Foreskin fibroblast (primary cell): Measurements from ENCODE around the gene BTNL3.

- RRBS: no CpG with 5 or more reads among the region's 1 CpG
Measured at GRCh38 chr5:180869576-180870189, 8.6 kb upstream of the ZFP62 start.

DNA sequence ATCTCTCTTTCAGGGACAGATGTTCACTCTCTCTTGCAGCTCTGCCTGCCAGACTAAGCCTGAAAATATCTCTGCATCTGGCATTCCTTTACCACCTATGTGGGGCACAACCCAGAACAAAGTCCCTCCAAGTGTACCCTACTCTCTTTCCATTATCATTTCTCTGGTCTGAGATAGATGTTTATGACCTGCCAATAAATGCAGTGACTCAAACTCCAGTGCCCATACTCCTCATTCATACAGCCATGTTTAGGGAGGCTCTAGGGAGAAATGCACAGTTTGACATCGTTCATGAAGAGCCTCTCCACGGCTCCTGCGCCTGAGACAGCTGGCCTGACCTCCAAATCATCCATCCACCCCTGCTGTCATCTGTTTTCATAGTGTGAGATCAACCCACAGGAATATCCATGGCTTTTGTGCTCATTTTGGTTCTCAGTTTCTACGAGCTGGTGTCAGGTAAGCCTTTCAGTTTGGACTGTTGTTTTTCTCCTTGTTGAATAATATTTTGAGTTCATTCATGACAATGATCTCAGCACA, at the start of gene BTNL3:
BTNL3 (plus strand) TSS at position 225 of the 537 bp plus-strand sequence.
- RRBS: no CpG with 5 or more reads among the region's 4 CpGs

DNA sequence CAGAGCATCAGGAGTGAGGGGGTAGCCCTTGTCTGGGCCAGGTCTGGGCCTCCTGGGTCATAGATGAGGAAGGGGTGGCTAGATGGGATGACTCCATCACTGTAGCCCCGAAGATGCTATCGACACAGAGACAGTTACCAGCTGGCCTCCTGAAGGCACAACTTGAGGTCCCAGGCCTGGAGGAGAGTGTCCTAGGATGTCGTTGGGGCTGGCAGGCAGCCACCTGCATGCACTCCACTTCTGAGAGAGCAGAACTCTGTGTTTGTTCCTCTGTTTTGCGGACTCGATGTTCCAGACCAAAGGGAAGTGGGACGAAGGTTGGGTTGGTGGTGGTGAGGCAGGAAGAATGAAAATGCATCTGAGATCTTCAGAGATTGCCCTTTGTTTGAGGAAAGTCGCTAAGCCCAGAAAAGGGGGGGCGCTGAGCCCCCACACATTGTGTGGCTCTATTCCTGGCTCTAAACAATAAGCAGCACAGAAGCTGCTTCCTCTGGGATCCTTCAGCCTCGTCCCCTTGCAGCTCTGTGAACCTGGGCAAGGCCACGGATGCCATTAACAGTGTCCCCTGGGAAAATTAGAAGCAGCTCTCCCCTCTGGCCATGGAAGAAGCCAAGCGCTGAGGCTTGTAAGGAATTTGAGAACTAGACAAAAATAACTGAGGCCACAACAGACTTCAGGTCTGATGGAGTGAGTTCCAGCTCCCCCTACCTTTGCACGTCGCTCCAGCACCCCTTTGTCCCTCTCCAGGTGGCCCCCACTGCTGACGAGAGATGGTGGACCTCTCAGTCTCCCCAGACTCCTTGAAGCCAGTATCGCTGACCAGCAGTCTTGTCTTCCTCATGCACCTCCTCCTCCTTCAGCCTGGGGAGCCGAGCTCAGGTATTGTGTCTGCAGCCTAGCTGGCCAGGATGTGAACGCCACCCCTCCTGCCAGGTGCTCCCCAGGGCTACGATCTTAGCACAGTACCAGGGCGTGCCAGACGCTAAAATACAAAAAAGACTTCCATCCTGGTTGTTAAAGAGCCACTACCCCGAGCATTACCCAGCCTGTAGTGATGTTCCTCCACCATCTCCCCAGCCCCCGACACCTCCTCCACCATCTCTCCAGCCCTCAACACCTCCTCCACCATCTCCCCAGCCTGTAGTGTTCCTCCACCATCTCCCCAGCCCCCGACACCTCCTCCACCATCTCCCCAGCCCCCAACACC, 5.1 kb downstream of the BTNL9 start:
- RRBS: no CpG with 5 or more reads among the region's 23 CpGs

- RRBS: no CpG with 5 or more reads among the region's 7 CpGs
Measured at GRCh38 chr5:181066278-181066559, 26.2 kb downstream of the BTNL9 start.

GRCh38 chr5:181161106-181161551, 13.7 kb downstream of the OR2V2 start:
- RRBS: no CpG with 5 or more reads among the region's 19 CpGs

- RRBS: no CpG with 5 or more reads among the region's 12 CpGs
Measured at GRCh38 chr5:181163411-181163924, 16.1 kb downstream of the OR2V2 start.

DNA sequence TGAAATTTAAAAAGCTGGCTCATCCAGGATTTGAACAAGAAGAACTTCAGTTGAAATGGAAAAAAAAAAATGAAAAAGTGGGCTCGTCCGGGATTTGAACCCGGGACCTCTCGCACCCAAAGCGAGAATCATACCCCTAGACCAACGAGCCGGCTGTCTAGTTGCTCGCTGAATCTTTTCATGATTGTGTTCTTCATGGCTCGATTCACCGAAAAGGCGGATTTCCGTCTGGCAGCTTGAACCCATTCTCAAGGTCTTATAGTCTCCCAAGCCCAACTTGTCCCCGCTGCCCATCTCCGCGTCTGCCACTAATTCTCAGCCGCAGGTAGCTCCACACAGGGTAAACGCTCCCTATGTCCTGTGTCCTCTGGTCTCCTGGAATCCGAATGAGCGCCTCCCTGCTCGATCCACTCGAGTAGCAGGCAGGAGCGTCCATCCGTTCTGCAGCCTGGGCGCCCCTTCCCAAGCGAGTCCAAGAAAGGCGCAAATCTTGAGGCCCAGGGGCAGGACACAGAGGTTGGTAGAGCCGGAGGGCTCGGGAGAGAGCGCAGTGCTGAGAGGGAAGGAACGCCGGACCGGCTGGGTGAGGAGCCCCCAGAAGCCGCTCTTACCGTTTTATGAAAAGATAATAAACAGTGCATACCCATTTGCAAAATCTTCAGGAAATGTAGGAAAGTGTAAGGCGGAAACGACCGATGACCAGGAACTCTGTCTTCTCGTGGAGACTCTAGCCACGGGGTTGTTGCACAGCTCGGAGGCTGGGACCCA, 16.0 kb downstream of the TRIM7 start:
- RRBS: 4% methylated on average over 3 of the region's 40 CpGs

DNA sequence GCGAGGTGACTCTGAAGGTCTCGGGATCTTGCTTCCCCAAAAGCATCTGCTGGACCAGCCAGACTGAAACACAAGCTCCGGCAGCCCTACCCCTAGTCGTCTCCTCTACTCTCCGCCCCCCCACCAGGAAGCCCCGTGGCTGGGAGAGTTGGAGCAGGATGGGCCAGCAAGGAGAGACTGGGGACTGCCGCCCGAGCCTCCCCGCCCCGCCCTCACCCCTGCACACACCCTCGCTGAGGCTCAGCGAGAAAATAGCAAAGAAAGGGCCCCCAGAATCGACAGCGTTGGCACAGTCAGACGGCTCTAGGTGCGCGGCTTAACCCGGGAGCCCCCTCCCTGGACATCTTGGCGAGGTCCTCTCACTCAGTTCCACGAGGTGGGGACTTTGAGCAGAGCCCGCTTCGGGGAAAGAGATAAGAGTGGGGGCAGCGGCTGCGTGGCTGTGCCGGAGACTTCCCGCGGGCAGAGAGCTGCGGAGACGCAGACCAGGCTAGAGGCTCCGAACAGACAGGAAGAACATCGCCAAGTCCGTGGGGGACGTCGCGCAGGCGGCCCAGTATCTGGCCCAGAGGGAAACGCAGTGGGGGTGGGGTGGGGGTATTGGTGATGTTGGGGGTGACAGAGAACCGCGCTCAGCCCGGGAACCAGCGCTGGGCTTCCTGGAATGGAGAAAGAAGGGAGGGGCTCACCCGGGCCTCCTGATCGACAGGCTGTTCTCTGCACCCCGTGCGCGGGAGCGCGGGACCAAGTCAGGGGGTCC, 1.0 kb downstream of the TRIM7 start:
- RRBS: 2% methylated on average over 9 of the region's 48 CpGs

GRCh38 chr5:181235533-181236485, 7.9 kb downstream of the RACK1 start:
- RRBS: no CpG with 5 or more reads among the region's 6 CpGs

DNA sequence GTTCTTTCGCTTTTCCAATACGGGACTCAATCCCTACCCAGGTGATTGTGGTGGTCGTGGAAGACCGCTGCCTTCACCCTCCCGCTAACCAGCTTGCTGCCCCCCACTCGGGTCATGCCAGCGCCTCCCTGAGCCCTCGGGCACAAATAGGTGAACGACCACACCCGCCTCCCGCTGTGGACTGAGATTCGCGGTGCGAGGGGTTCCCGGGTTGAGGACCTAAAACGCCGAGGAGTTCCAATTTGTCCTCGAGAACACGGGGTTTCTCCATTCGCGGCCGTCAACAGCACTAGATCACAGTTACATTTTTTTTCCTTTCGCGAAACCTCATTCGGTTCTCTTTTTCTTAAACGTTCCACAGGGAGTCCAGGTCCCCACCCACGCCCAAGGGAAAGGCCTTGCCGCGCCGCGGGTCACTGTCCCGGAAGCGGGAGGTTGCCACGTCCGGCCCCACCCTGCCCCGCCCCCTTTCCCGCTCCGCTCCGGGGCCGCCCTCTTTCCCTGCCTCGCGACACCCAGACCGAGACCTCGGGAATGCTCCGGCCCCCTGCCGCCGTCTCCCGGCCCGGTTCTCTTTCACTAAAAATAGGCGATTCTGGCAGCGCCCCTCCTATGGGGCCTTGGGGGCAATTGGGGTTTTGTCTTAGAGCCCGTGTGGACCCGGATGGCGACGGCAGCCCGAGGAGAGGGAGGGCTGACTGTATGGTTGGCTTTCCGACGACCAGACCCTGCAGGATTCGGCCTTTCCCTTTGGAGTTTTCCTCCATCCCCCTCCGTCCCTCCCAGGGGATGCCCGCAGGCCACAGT, 2.5 kb upstream of the RACK1 start:
- RRBS: 4% methylated on average over 15 of the region's 61 CpGs

GRCh38 chr5:181246821-181247216, 3.1 kb upstream of the RACK1 start:
- RRBS: 12% methylated on average over 8 of the region's 23 CpGs